Cytotoxic T cell (primary cell): ENCODE measurements around the gene ALKAL2.

DNA sequence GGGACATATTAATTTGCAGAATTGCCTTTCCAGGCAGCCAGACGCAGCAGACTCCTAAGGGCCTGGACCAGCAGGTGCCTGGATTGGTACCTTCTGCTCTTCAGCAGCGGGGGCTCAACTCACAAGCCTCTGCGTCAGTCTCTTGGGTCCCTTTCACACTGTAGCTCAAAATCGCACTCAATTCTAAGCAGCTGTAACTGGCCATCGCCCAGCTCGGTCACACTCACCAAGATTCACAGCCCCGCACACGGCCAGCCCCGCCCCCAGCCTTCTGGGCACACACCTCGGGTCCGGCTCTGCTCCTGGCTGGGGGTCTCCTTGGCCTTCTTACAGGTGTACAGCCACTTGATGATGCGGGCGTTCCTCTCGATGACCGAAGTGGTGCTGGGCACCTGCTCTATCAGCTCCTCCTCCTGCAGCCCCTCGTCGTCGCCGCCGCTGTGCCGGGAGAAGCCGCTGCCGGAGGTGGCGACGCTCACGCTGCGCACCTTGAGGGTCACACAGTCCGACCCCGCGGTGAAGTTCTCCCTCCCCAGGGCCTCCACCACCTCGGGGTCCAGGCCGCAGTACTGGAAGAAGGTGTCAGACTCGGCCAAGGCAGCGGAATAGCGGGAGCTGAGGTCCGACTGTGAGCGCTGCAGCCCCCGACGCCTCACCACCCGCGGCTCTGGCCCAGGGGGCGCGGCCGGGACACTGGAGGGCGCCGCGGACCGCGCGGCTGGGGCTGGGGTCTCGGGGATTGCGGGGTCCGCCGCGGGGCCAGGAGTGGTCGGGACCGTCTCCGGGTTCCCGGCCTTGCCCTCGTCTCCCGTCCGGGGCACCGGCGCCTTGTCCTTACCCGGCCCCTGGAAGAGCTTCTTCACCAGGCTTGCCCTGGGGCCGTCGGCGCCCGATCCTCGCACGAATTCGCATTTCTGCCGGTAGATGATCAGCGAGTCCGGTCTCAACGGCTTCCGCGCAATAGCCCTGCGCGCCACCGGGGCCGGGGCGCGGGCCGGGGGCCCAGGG is 844 bp downstream of the FAM110C start:
- PRO-cap, 2 experiments: no peak in any of the 2 experiments

GRCh38 chr2:287500-288517 is at the start of gene ALKAL2:
Gene ALKAL2, minus strand, starts transcription at chr2:288091.
- PRO-cap, 2 experiments: no peak in any of the 2 experiments

DNA sequence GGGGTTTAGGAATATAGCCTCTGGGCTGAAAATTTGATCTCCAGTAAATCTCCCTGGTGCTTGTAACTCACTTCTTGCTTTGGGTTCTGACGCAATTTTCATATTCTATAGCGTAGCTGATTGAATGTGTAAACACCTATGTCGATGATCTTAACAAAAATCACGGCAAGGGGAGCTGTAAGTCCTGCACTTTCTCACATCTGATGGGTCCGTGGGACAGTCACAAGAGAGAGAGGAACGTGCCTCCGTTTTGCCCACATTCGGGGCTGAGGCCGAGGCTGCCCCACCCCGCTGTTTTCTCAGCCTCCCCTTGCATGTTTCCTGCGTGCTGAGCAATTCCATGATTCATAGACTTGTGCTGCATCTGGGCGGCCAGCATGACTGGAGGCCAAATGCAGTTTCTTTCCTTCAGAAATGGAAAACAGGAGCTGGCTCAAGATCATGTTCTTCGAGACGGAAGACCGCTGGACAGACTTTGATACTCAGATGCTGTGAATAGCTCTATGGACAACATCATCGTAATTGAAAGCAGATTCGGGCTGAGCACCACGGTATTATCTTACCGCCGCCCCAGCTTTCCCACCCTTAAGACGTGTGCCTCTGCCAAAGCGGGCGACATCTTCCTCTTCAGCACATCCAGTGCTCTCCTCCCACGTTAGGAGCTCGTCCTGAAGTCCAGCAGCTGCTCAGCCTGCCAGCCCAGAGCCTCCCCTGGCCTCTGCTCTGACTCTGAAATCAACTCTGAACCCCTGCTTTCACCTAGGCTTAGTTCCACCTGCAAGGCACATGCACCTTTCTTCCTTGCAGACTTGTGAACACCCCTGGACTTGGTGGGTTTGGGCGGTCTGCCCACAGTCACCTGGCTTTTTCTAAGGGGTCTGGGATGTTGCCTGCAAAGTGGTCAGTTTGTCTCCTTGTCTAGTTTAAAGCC is 109.0 kb downstream of the TMEM18 start:
- PRO-cap, 2 experiments: no peak in any of the 2 experiments

- PRO-cap, 2 experiments: no peak in any of the 2 experiments
These were observed 13.7 kb upstream of the TMEM18 start for GRCh38 chr2:690813-691400.

DNA sequence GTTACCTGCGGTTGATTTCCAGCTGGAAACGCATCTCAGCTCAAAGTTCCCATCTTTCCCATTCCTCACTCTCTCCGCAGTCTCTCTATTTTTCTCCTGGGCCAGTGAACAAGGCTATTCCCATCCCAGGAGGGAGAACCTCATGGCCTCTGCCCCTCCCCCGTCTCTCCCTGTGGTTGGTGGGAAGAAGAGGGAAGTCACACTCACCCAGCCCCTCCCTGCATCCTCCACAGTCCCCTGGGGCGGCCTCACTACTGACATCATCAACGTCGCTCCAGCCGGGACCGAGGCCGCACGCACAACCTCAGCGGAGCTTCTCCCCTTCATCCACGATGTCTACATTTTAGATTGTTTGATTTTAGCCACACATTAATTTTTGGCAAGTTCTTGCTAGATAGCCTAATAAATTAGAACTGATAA is 84.4 kb upstream of the SNTG2 start:
- PRO-cap, 2 experiments: no peak in any of the 2 experiments

GRCh38 chr2:1056790-1057321 is 106.2 kb downstream of the SNTG2 start:
- PRO-cap, 2 experiments: no peak in any of the 2 experiments

DNA sequence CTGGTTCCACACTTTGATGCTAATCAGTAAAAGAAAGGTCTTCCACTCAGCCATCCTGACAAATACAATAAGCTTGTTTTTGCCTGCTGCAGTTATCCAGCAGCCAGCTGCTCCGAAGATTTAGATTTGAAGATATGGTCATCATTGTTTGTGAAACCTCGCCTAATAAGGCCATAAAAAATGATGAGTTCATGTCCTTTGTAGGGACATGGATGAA is 168.6 kb upstream of the TPO start:
- PRO-cap, 2 experiments: no peak in any of the 2 experiments

GRCh38 chr2:1414176-1414544 is 897 bp downstream of the TPO start:
- PRO-cap, 2 experiments: no peak in any of the 2 experiments

GRCh38 chr2:1475751-1476273 is 62.5 kb downstream of the TPO start:
- PRO-cap, 2 experiments: no peak in any of the 2 experiments

DNA sequence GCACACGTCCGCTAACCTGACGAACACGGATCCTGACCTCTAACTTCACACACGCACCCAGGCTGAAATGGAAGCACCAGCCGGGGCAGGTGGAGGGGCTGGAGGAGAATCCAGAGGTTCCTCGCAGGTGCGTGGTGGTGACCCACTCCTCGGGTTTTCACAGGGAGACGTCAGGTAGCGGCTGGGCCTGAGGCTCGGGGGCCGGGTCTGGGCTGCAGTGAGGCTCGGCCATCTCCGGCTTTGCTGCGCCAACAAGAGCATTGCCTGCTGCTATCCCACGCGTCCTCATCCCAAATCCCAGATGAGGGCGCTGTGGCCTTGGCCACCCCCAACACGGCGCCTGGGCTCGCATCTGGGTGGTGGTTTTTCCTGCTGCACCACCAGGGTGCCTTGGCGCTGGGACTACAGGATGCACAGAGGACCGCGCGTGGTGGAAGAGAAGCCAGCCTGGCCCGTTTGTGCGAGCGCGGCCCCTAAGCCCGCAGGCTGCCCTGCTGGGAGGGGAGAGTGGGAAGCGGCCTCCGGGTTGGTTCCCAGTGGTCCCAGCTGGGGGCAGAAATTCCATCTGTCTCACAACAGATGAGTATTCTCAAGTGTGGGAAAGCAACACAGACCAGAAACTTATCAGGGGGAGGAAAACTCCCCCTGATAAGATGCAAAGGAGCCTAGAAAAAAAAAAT is 152.4 kb downstream of the PXDN start:
- PRO-cap, 2 experiments: no peak in any of the 2 experiments

- PRO-cap, 2 experiments: no peak in any of the 2 experiments
These were observed 111.9 kb downstream of the PXDN start for GRCh38 chr2:1632216-1633028.

DNA sequence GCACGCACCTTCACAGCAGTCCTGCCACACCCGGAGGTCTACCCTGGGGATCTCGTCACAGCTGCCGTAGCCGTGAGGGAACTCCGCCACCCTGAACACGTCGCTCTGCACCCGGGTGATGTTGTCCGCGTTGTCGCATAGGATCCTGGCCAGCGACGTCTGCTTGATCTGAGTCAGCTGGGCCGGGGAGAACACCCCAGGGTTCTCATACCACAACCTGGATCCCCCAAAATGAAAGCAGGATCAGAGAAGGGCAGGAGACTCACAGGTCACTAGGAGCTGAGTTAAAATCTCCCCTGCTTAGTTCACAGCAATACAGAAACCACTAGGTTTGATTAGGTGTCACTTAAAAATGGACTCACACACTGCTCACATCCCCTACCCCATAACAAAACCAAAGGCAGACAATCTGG is 100.9 kb downstream of the PXDN start:
- PRO-cap, 2 experiments: no peak in any of the 2 experiments

- PRO-cap, 2 experiments: no peak in any of the 2 experiments
These were observed 87.1 kb downstream of the PXDN start for GRCh38 chr2:1657061-1657797.

DNA sequence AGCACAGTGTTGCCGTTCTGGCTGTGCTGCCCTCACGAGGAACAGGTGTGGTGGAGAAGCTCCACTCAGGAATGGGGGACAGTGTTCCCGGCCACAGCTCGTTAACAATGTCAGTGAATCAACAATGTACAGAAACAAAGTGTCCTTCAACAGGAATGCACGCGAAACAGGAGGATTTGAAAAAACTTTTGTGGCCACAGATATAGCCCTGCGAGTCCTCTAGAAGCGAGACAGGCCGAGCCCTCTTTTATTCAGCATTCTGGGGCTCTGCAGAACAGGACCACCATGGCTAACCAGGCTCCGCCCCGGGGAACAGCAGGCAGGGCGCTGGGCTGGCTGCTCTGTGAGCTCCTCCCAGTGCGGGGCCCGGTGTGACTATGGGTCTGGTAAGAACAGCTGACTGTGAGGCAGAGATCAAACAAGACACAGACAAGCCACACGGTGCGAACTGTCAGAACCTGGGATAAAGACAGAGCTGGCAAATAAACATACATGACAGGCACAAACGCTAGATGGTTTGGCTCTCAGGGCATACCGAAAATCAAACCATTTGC is 15.6 kb downstream of the PXDN start:
- PRO-cap, 2 experiments: no peak in any of the 2 experiments

- PRO-cap, 2 experiments: no peak in any of the 2 experiments
These were observed 12.4 kb downstream of the PXDN start for GRCh38 chr2:1731596-1732719.

- PRO-cap, 2 experiments: peak in 2 of 2 experiments; most common minus-strand start chr2:2057191 (in 2)
These were observed 274.0 kb downstream of the MYT1L start for GRCh38 chr2:2057080-2057421.

GRCh38 chr2:2324163-2324888 is 6.7 kb downstream of the MYT1L start:
- PRO-cap, 2 experiments: no peak in any of the 2 experiments

- PRO-cap, 2 experiments: no peak in any of the 2 experiments
These were observed 176.4 kb upstream of the MYT1L start for GRCh38 chr2:2507444-2507871.

- PRO-cap, 2 experiments: no peak in any of the 2 experiments
These were observed 67.7 kb downstream of the EIPR1 start for GRCh38 chr2:3309801-3310390.

GRCh38 chr2:3369058-3369525 is 8.5 kb downstream of the EIPR1 start:
- PRO-cap, 2 experiments: no peak in any of the 2 experiments